ENCODE results near the genes PITPNM1 and ALDH3B1.

DNA sequence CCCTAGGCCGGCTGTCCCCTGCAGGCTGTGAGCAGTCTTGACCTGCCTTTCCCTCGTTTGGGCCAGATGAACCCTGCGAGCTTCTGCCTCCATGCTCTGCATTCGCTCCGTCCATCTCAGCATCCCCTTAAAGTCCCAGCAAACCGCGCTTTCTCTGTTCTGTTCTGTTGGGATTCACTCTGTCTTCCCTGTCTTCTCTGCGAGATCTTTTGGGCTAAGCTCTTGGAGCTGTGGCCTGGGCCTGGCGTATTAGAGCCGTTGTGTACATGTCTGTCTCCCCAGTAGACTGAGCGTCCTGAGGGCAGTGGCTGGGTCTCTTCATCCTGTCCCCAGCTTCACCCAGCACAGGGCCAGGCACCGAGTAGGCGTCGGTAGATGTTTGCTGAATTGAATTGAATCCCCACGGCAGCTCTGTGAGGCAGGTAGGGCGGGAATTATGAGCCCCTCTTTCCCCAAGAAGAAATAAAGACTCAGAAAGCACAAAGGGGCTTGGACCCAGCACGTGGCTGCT, 3.8 kb downstream of the RPS6KB2 start:
- PRO-cap, result no peak

GRCh38 chr11:67436921-67437402, 520 bp downstream of the PTPRCAP start:
- PRO-cap, result no peak

GRCh38 chr11:67463815-67464569, 5.1 kb downstream of the TMEM134 start:
- PRO-cap, result no peak

DNA sequence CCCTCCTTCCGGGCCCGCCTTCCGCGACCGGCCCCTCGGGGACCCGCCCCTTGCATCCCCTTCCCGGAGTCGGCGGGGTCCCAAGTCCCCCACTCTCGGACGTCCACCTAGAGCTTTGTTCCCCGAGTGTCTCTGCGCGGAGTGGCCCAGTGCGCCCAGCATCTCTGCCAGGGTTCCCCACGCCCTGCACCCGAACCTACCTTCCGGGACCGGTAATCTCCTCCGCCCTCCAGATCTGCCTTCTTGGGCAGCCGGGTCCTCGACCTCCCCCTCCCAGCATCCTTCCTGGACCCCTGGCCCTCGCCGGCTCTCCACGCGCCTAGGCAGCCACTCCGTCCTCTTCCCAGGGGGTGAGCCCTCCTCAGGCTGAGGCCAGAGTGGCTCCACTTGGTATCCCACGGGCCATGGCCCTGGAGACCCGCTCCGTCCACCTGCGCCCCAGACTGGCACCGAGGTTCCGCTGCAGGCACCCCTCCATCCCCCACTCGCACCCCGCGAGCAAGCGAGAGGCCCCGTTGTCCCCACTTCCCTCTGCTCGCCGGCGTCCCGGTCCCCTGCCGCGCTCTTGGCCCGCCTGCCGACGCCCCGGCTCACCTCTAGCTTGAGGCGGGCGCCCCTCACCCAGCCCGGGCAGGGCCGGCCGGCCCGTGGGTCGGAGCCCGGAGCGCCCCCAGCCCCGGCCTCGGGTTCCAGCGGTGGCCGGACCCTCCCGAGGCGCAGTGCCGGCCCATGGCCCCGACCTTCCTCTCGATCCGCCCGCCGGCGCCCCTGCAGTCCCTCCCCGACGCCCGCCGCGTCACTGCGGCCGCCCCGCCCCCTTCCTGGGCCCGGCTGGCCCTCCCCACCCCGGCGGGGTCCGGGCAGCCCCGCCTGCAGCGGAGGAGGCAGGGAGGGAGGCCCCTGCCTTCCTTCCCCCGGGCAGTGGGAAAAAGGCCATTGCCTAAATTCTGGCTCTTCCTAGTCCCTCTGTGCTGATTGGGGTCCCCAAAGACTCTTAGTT, at the start of gene PITPNM1:
PITPNM1 (minus strand) TSS at position 770 of the 1,000 bp plus-strand sequence.
- PRO-cap, result bidirectional peak, plus-strand start at position 524 of the sequence, minus-strand start at position 448 of the sequence; unidirectional peak, minus-strand start at position 770 of the sequence

- PRO-cap, result unidirectional peak, minus-strand start at chr11:67508642
Observed at GRCh38 chr11:67508307-67508912, 448 bp upstream of the CDK2AP2 start.

GRCh38 chr11:67582580-67582979, 1.0 kb upstream of the GSTP1 start:
- PRO-cap, result no peak

DNA sequence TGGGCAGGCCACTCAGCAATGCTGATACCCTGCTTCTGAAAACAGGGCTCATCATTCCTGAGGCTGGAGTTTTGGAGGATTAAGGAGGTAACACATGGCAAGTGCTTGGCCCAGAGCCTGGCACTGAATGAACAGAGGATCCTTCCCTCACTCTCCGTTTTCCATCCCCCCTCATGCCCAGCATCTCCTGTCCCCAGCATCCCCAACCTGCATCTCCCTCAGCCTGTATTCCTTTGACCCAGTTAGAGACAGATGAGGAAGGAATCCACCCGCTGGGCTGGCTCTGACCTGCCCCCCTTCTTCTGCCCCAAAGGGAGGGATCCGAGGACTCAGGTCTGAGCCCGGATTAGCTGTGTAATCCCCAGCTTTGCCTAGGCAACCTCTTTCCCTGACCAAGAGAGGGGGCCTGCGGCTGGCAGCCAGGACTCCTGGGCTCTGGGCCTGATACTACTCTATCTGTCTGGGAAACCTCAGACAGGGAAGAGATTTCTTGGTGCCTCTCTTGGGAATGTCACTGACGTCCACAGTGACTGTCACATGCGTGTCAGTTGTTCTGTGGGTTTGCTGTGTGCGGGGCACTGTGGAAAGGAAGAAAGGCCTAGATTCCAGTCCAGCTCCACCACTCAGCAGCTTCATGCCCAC, 1.5 kb upstream of the NDUFV1 start:
- PRO-cap, result no peak

DNA sequence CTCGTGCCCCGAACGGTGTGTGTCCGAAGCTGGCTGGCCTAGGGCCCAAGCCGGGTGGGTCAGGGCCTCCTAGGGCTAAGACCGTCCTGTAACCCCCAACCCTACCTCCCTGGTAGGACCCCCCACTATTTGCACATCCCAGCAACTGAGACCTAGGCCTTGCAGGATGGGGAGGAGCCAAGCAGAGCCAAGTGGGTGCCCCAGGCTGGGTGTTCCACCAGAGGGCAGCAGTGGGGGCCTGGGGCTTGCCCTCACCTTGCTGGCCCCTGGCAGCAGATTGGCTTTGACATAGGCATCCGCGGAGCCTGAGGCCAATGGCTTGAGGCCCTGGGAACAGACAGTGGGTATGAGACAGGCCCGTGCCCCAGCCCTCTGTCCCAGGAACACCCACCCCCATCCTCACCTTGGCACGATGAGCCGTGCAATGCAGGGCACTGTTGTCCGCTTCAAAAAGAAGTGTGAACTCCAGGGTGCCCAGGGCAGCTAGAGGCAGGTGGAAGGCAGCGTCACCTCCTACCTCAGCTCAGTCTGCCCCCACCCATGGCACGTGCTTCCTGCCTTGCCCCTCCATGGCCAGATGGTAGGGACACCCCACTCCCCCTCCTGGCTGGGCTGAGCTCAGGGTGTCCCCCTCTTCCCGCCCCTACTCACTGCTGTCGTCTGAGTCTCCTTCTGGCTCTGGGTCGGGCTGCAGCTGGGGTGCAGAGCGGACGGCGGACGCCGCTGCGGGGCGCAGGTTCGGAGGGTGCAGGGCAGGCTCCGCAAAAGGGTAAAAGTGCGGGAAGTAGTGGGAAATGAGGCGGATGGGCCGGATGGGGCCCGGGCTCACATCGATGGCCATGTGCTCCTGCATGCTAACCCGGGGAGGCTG, 8.9 kb downstream of the NDUFV1 start:
- PRO-cap, result no peak

DNA sequence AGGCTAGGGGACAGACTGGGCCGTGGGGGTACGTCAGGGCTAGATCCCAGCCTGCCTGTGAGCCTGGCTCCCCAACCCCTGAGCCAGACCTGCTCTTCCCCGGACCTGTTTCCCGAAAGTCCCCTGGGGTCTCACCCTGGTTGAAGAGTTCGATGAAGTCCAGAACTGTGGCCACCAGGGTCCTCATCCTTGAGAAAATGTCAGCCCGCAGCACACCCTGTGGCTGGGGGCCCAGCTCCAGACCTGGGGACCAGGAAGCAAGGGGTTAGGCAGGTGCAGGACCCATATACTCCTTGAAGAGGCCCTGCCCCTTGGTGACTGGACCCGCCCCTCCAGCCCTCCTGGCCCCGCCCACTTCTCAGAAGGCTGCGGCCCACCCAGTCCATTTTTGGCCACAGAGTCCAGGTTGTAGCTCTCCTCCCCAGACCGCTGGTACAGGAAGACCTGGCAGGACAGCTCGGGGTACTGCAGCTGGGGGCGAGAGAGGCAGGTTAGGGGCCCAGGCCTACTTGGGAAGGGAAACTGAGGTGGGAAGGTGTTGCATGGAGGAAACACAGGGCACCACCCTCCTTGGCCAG, 5.4 kb upstream of the TBX10 start:
- PRO-cap, result no peak

- PRO-cap, result unidirectional peak, plus-strand start at chr11:67805577; unidirectional peak, plus-strand start at chr11:67805656
Observed at GRCh38 chr11:67805462-67806737, 131.5 kb upstream of the ALDH3B2 start.

DNA sequence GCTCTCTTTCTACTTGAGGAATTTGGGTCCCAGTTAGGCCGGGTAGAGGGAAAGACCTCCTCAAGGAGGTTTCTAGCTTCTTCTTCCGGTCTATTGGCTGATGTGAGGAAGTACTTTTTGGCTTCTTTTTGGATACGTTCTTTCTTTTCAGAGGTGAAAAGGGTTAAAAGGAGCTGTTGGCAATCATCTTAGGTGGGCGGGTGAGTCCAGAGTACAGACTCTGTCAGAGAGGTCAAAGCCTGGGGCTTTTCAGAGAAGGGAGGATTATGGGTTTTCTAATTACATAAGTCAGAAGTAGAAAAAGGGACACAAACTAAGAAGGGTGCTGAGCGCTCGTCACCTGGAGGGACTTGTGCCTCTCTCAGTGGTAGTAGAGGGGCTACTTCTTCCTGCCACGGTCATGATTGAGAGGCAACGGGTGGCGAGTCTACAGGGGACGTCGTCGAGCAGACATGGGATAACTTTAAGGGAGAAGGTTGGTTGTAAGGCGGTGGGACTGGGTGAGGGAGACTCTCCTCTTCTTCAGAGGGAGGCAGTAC, 117.6 kb downstream of the UNC93B1 start:
- PRO-cap, result no peak

DNA sequence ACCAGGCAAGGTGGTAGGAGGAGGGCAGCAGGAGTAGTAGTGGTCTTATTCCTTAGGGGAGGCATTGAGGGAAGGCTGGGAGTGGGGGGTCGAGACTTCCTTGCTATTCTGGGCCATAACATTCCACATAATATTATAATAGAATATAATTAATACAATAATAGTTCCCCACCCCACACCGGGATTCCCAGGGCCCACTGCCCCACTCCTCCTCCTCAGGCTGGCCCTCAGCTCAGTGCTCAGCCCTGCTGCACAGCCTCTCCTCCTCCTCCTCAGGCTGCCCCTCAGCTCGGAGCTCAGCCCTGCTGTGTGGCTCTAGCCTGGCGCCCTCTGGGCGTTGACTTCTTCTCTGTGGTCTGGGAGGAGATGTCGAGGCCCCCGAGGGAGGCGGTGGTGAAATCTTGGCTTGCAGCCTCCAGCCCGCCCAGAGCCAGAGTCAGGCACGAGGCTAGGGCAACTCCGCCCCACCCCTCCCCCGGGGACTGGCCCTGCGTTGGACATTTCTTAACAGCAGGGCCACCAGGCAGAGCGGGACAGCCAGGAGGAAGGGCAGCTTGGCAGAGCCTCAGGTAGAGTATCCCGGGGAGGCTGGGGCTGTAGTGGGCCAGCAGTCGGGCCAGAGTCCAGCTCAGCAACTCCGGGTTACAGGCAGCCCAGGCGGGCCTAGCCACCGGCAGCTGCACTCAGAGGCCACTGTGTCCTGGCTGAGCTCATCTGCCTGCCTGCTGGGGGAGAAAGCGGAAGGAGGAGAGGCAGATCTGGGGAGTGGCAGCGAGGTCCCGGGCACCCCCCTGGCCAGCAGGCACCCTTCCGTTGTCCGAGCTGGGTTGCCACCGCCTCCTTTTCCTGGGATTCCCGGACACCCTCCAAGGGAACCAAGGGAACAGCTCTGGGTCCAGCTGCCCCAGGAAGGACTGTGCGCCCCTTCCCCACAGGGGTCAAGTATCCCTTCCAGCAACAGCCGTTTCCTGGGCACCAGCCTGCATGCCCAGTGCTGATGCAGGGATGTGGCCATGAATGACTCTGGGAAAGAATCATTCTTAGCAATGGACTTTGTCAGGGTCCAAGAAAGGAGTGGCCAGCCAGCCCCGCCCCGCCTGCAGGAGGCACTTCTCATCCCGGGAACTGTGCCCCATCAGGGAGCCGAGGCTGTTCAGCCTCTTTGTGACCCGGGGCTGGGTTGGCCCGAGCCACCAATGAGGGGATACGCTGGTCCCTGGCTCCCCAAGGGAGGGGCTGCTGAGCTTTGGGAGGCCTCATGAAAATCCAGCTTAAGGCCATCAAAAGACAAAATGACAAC, at the start of gene ALDH3B1:
ALDH3B1 (plus strand) TSS at position 504 of the 1,300 bp plus-strand sequence.
- PRO-cap, result no peak

DNA sequence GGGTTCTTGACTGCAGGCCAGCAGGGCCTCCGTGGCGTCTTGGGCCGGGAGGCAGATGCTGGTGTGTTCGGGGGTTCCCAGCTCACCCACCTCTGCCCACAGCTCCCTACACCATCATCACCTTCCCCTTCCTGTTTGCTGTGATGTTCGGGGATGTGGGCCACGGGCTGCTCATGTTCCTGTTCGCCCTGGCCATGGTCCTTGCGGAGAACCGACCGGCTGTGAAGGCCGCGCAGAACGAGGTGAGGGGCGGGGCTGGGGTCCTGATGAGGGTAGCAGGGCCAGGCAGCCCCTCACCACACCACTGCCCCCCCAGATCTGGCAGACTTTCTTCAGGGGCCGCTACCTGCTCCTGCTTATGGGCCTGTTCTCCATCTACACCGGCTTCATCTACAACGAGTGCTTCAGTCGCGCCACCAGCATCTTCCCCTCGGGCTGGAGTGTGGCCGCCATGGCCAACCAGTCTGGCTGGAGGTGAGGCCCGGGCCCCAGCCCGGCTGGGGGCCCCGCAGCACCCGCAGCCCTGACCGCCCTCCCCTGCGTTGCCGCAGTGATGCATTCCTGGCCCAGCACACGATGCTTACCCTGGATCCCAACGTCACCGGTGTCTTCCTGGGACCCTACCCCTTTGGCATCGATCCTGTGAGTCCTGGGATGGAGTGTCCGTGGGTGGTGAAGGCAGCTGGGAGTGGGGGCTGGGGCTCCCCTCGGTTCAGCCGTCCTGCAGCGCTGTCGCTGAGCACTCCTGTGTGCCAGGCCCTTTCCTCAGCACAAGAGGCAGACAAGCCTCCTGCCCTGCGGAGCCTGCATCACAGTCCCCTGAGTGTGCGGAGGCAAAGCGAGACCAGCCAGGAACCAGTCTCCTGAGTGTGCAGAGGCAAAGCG, 8.7 kb downstream of the TCIRG1 start:
- PRO-cap, result no peak

DNA sequence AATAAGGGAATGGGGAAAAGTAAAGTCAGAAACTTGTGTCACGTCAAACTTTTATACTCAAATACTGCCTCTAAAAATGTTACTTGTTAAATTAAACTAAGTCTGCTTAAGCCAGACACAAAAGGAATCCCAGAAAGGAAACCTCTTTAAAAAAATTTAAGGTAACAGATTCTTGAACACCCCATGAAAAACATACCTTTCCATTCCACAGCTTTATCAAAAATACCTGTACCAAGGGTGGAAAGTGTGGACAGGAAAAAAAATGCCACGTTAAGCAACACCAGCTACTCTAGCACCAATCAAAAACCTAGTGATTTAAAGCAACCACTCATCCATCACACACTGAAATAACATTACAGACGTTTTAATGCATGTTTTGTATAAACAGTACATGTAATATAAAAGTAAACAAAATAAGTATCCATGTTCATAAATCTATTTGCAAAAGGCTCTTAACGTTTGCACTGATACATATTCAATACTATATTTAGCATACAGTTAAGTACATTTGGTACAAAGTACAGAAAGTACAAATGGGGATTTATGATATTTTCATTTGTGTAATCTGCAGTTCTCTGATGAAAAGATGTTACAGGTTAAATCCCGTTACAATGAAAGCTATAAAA, 38.8 kb downstream of the CHKA start:
- PRO-cap, result no peak

- PRO-cap, result no peak
Observed at GRCh38 chr11:68120030-68120467, 1.1 kb downstream of the CHKA start.

DNA sequence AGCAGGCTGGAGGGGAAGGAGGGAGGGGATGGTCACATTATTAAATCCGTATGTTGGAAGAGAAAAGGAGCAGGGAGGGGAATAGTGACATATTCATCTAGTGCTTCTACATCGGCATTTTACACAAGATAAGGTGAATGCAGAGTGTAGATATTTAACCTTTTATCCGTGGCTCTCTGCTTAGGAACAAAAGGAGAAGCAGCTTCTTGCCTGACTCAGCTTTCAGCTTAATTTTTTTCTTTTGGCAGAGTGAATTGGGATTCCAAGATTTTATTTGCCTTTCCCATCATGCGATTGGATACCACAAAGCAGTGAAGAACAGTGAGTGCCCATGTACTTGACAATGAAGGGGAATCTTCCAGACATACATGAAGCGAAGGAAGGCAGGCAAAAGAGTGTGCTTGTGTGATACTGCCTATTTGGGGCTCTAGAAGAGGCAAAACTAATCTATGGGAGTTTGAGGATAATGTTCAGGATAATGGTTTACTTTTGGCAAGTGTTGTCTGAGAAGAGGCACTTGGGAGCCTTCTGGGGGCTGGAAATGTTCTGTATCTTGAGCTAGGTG, 17.0 kb upstream of the CHKA start:
- PRO-cap, result no peak

- PRO-cap, result no peak
Observed at GRCh38 chr11:68298146-68299084, 14.0 kb upstream of the LRP5 start.

GRCh38 chr11:68330781-68332078, 18.8 kb downstream of the LRP5 start:
- PRO-cap, result no peak

DNA sequence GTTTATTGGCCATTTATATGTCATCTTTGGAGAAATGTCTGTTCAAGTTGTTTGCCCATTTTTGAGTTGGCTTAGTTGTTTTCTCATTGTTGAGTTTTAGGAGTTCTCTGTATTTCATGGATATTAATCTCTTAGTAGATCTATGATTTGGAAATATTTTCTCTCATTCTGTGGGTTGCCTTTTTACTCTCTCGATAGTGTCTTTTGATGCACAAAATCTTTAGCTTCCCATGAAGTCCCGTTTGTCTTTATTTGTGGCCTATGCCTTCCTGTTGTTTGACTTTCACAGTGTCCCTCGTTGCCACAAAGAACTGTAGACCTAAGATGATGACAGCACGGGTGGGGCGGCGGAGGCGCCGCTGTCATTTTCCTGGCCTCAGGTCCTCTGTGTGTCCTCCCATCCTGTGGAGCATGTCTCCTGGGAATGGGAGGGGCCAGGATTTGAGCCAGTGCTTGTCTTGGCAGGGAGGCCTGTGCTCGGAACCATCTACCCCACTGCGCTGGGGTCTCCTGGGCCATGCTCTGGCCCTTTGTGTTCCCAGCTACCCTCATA, 33.6 kb downstream of the LRP5 start:
- PRO-cap, result no peak

- PRO-cap, result no peak
Observed at GRCh38 chr11:68363717-68364367, 51.5 kb downstream of the LRP5 start.

All from neutrophil (primary cell).